Gastrocnemius medialis (tissue), 3 donors: ENCODE measurements around a stretch of chr10.

DNA sequence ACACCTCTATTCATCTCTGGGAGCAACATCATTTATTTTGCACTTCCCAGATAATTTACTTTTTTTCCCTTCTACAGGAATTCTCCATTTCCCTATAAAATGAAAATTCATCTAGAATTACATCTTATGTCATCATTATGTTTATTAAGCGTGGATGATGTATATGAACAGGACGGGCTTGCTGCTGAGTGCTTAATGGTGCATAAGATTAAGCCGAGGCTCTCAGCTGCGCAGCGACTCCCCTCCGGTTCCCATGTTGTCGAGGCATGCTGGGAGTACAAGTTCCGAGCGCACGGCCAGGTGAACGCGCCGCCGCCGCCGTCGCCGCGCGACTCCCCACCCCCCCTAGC, 91.0 kb upstream of the PAX2 start:
- PRO-cap = no peak
- RAMPAGE, long total RNA, 3 experiments = no peak in any of the 3 experiments

DNA sequence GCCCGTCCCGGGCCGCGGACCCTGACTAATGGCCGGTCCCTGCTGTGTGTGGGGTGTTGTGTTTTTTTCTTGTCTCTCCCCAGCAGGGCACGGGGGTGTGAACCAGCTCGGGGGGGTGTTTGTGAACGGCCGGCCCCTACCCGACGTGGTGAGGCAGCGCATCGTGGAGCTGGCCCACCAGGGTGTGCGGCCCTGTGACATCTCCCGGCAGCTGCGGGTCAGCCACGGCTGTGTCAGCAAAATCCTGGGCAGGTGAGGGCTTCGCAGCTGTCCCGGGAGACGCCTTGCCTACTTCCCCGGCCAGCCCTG, 4.2 kb downstream of the PAX2 start:
- PRO-cap = no peak
- RAMPAGE, long total RNA, 3 experiments = no peak in any of the 3 experiments

DNA sequence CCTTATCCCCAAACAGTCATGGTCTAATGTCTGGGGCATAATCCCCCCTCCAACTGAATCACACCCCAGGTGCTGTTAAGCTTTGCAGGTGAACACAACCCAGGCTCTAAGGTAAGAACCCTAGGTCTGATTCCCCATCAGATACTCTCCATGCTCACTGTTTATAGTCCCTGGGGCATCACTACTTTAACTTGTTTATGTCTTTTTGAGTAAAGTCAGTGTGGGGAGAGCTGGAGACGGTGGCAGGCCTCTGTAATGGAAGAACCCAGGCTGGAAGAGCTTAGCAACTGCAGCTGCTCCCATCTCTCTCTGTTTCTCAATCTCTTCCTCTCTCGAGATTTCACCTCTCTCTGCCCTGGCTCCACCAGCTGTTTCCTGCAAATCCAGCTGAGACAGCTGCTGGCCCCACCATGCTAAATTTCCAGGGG, 25.9 kb upstream of the SLF2 start:
- PRO-cap = no peak
- RAMPAGE, long total RNA, 3 experiments = no peak in any of the 3 experiments

DNA sequence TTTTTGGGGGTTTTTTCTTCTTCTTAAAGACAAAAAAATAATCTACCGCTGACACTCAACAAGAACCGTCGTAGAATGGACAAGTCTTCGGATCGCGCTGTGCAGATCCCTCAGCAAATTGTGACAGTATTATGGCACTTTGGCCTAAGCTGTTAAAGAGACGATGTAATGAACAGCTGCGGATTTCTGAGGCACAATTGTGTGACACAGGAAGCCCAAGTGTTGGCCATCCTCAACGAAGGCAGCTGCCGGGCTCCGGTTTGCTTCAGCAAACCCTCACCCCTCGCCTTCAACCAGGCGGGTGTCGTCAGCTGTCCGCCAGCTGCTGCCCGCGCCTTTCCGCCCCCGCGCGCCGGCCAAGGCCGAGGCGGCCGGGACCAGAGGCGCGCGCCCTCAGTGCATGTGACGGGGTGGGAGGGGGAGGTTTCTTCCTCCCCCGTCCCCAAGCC, 364 bp upstream of the SLF2 start:
- PRO-cap = bidirectional peak, plus-strand start outside the sequence, minus-strand start at position 398 of the sequence
- RAMPAGE, long total RNA, 3 experiments = no peak in any of the 3 experiments

GRCh38 chr10:100984154-100984691, 3.1 kb downstream of the MRPL43 start:
- PRO-cap = unidirectional peak, plus-strand start at chr10:100984395
- RAMPAGE, long total RNA, 3 experiments = no peak in any of the 3 experiments

- PRO-cap = bidirectional peak, plus-strand start at chr10:101032466, minus-strand start at chr10:101032347; unidirectional peak, minus-strand start at chr10:101032763
- RAMPAGE, long total RNA, 3 experiments = start-site peak on the plus strand in 1 of 3 experiments, at chr10:101032390-101032442 at its widest, 21 reads per replicate
These were observed 1.4 kb downstream of the SFXN3 start for GRCh38 chr10:101032207-101033023.

DNA sequence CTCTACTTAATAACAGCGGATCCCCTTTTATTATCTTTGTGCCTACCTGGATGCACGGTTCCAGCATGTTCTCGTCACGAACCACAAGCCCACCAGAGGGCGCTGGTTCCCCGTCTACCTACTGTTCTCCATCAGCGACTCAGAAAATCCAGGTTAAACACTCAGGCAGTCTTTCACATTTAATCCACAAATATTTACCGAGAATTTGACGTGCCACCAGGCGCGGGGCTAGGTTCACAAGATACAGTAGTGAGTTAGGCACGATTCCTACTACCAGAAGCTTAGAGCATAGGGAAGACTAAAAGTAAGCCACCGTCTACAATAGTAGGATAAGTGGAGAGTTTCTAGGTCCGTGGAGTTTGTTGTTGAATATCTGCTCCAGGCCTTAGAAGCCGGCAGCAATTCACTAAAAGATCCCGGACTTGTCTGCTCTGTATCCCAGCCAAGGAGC, 1.7 kb upstream of the KAZALD1 start:
- PRO-cap = no peak
- RAMPAGE, long total RNA, 3 experiments = no peak in any of the 3 experiments

DNA sequence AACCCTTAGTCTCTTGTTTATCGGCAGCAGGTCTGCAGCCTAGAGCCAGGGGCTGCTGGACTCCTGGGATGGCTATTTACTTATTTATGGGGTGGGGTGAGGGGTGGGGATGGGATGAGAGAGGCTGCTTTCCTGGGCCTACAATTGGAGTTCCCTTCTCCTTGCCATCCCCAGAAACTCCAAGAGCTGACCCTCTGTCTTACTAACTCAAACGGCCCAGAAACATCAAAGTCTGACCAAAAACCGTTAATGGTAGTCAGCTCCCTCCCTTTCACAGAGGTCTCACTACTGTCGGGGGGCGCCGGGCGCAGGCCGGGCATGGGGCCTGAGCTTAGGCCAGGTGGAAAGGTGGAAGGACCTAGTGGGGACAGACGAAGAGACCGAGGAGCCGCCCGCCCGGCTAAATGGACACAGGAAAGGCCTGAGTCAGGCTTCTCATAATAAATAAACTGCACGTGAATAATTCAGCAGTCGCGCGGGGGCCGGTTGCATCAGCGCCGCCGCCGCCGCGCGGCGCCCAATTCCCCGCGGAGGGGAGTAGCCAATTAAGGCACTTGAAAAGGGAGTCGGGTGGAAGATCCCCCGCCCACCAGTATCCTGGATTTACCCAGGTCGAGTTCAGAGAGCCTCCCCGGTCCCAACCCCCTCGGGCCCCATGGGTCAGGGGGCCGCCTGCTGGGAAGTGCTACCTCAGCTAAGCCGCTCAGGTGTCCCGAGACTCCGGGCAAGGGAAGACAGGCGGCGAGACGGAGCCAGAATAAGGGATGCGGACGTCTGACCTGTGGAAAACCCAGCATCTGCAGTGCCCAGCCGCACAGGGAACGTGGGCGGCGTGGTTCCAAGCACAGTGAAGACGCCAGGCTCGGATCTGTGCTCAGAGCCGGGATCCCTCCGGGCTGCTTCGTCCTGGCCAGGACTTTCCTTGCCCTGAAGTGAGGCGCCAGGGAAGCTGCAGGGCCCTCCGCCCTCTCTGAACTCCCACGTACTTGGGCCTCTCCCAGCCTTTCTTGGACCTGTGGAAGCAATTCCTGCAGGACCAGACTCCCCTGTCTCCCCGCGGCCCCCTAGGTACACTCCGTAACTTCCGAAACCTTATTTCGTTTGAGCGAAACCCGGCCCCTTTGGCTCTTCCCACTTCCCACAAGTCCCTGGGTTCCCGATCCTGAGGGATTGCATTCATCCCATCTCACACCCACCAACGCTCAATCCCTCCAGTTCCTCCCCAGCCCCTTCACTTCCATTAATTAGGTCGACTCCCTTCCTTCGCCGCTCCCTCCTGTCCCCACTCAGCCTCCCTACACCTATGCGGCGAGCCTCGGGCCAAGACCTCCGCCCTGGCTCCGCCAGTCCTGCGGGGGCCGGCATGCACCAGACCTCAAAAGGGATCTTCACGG, 7.2 kb upstream of the LBX1 start:
- PRO-cap = no peak
- RAMPAGE, long total RNA, 3 experiments = no peak in any of the 3 experiments

DNA sequence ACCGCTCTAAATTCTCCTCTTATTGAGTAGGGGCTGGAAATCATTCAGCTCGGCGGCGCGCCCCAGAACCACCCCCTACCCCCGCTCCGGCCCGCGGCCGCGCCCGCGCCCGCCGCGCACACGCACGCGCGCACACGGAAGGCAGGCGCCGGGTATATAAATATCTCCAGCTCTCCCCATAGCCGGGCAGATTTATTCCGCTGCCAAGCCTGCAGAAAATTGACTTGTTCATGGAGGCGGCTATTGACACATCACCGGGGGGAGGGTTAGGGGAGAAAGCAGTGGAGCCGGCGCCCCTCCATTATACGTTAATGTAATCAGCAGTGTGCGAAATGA, 61.5 kb upstream of the BTRC start:
- PRO-cap = bidirectional peak, plus-strand start at position 189 of the sequence, minus-strand start at position 130 of the sequence
- RAMPAGE, long total RNA, 3 experiments = no peak in any of the 3 experiments

GRCh38 chr10:101292856-101293445, 61.0 kb upstream of the BTRC start:
- PRO-cap = no peak
- RAMPAGE, long total RNA, 3 experiments = no peak in any of the 3 experiments

- PRO-cap = no peak
- RAMPAGE, long total RNA, 3 experiments = no peak in any of the 3 experiments
These were observed 14.0 kb downstream of the BTRC start for GRCh38 chr10:101367909-101368382.

GRCh38 chr10:101569332-101570116, 18.5 kb downstream of the POLL start:
- PRO-cap = no peak
- RAMPAGE, long total RNA, 3 experiments = no peak in any of the 3 experiments

GRCh38 chr10:101676306-101676569, 18.7 kb downstream of the FBXW4 start:
- PRO-cap = no peak
- RAMPAGE, long total RNA, 3 experiments = no peak in any of the 3 experiments

- PRO-cap = no peak
- RAMPAGE, long total RNA, 3 experiments = no peak in any of the 3 experiments
These were observed 14.4 kb downstream of the OGA start for GRCh38 chr10:101803776-101804280.

GRCh38 chr10:101830203-101831200, 12.3 kb upstream of the OGA start:
- PRO-cap = no peak
- RAMPAGE, long total RNA, 3 experiments = no peak in any of the 3 experiments

- PRO-cap = no peak
- RAMPAGE, long total RNA, 3 experiments = no peak in any of the 3 experiments
These were observed 563 bp upstream of the PPRC1 start for GRCh38 chr10:102132212-102132742.

GRCh38 chr10:102161303-102161987, 9.3 kb downstream of the NOLC1 start:
- PRO-cap = no peak
- RAMPAGE, long total RNA, 3 experiments = no peak in any of the 3 experiments

DNA sequence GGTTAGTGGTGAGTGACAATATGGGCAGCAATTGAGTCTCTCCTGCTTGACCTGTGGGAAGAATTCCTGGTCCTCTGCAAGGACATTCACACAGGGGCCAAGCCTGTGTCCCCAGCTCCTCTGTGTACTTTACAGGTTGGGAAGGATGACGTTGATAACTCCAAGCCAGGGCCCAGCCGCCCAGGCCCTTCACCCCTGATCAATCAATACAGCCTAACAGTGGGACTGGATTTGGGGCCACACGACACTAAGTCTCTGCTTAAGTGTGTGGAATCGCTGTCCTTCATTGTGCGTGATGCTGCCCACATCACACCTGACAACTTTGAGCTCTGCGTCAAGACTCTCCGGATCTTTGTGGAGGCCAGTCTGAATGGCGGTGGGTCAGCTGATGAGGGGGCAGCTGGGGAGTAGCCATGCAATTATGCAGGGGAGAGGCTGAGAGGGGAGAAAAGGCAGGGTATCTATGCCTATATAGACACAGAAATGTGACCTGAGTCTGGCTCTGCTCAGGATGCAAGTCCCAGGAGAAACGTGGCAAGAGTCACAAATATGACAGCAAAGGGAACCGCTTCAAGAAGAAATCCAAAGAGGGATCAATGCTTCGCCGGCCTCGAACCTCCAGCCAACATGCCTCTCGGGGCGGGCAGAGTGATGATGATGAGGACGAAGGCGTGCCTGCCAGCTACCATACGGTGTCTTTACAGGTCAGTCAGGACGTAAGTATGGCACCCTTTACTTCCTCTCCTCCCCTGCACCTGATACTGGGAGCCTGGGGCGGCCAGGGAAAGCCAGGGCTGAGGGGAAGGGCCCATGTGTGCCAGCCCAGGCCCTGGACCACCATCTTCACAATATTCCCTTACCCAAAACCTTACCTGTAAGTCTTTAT, 18.8 kb upstream of the NFKB2 start:
- PRO-cap = no peak
- RAMPAGE, long total RNA, 3 experiments = no peak in any of the 3 experiments

- PRO-cap = bidirectional peak, plus-strand start at chr10:102450674, minus-strand start at chr10:102450588
- RAMPAGE, long total RNA, 3 experiments = no peak in any of the 3 experiments
These were observed 762 bp downstream of the C10orf95 start for GRCh38 chr10:102450287-102451274.

DNA sequence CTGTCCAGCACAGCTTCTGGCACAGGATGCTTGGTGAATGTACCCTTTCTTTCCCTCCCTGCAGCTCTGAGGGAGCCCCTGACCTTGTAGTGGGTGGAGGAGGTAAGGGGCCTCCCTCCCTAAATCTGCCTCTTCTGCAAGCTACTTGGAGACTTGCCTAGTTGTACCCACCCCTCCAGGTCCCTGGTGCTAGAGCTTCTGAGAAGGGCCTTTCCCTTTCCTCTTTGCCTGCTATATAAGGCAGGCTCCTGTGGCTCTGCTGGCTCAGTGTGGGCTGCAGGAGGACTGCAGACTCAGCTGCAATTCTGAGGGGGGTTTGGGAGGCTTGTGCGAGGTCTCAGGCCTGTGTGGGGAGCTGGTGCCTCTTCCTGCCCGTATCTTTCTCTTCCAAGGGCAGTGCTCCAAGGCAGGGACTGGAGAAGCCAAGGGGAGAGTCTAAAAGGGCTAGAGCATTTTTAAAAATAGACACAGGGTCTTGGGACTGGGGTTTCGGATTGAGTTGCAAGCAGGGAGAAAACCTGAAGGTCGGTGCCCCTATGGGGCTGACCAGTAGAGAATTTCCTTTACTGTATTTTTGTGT, 11.6 kb upstream of the TRIM8 start:
- PRO-cap = no peak
- RAMPAGE, long total RNA, 3 experiments = no peak in any of the 3 experiments